Mesenchymal stem cell of adipose (primary cell): ENCODE measurements around a stretch of chr1.

DNA sequence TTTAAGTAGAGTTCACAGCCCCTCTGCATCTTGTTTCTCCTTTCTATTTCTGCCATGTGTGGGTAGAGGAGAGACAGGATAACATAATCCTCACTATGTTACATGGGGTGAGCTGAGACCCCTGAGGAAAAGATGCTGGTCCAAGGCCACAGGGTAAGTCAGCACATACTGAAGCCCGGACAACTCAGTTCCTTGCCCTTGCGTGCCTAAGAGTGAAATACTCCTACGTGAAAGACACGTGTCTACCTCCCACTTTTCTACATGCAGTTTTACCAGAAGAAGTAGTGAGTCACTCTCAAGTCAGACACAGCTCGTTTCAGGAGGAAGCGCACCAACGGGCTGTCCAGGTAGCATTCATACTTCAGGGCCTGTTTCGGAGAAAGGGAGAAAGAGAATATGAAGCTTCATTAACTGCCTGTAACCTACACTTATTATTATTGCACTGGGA, 32.2 kb upstream of the PPP1R15B start:
- CAGE, long polyA plus RNA: no peak

GRCh38 chr1:204544375-204544814, 28.2 kb downstream of the MDM4 start:
- CAGE, long polyA plus RNA: no peak

- CAGE, long polyA plus RNA: no peak
Observed at GRCh38 chr1:204677875-204678081, 7.8 kb downstream of the LRRN2 start.

GRCh38 chr1:204821476-204821805, 7.0 kb upstream of the NFASC start:
- CAGE, long polyA plus RNA: no peak

DNA sequence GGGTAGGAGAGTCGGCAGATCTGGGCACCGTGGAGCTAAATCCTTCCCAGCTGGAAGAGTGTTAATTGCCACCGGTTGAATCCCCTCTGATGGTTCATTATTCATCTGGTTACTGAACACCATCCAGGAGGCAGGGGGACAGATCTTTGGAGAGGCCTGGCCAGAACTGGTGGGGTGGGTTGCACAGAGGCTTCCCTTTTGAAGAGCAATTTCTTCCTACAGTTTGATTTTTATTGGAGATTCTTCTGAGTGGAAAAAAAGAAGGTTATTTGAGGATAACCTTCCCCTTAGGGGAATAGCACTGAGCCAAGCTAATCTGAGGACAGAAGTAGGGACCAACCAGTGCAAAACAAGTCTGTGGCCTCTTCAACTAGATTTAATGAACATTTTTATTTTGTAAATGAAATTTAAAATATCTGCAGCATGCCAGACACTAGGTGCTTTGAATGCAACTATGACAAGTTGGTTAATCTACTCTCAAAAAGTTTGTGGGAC, 50.4 kb downstream of the NFASC start:
- CAGE, long polyA plus RNA: no peak

- CAGE, long polyA plus RNA: no peak
Observed at GRCh38 chr1:204990534-204991097, 52.4 kb upstream of the CNTN2 start.

DNA sequence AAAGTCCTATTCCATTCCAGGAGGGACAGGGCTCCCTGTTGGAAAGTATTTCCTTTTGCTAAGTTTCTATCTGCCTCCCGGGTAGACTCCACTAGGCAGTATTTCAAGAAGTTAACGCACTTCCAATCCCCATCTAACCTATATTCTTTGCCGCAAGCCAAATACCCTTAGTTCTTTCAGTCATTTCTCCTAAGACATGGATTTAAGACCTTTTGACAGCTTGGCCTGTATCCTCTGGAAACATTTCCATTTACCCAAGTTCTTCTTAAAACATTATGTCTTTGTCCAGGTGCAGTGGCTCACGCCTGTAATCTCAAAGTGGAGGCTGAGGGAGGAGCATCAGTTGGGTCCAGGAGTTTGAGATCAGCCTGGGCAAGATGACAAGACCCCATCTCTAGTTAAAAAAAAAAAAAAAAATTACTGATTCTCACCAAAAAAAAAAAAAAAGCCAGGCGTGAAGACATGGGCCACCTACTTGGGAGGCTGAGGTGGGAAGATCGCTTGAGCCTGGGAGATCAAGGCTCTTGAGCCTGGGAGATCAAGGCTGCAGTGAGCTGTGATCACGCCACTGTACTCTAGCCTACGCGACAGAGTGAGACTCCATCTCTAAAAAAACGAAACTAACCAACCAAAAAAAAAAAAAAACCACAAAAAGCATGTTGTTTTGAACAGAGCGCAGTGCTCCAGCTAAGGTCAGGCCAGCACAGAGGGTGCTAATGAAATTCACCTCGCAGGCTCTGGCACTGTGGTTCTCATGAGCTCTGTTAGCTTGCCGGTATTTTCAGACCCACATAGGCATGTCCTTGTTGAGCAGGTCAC, 36.1 kb downstream of the NUAK2 start:
- CAGE, long polyA plus RNA: no peak

DNA sequence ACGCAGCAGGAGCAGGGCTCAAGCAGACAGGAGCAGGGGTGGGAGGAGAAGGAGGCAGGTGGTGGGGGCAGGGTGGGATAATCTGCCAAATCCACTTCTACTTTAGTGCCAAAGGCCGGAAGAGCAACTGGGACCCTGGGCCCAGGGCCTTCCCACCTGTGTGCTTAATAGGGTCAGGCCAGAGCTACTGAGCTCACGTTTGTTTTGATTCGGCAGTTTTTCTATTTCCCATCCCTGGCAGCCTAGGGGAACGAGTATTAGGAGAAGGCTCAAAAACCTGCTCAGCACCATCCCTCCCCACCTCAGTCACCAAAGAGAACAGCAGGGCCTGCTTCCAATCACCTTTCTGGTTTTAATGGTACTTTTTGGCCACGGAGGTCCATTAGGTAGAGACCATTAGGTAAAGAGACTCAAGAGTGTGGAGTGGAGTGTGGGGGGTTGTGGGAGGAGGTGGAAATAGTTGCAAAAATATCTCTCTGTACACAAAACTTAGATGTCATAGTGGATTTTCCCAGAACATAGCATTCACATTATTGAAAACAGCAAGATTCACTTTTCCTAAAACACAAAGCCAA, 19.7 kb downstream of the NUAK2 start:
- CAGE, long polyA plus RNA: no peak

DNA sequence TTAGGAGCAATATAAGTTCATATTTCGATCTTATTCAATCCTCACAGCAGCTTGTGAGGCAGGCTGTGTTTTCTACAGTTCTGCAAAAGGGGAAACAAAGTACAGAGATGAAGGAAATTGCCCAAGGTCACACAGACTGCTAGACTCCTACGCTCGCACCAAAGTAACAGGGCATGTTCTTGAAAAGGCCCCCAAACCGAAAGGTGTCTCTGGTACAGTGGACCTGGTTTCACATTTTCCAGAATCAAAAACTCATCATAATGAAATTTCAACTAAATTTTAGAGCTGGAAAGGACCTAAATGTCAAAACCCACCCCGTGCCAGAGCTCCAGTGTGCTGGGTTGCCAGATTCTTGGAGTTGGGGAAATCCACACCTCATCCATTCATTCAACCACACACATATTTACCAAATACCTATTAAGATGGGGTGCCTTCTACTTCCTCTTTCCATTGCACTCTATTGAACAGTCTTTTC, 922 bp downstream of the NUAK2 start:
- CAGE, long polyA plus RNA: no peak

- CAGE, long polyA plus RNA: no peak
Observed at GRCh38 chr1:205449745-205451108, 5.6 kb downstream of the BLACAT1 start.

- CAGE, long polyA plus RNA: no peak
Observed at GRCh38 chr1:205451109-205451758, 4.6 kb downstream of the BLACAT1 start.

- CAGE, long polyA plus RNA: no peak
Observed at GRCh38 chr1:205515534-205516154, 11.2 kb downstream of the CDK18 start.

DNA sequence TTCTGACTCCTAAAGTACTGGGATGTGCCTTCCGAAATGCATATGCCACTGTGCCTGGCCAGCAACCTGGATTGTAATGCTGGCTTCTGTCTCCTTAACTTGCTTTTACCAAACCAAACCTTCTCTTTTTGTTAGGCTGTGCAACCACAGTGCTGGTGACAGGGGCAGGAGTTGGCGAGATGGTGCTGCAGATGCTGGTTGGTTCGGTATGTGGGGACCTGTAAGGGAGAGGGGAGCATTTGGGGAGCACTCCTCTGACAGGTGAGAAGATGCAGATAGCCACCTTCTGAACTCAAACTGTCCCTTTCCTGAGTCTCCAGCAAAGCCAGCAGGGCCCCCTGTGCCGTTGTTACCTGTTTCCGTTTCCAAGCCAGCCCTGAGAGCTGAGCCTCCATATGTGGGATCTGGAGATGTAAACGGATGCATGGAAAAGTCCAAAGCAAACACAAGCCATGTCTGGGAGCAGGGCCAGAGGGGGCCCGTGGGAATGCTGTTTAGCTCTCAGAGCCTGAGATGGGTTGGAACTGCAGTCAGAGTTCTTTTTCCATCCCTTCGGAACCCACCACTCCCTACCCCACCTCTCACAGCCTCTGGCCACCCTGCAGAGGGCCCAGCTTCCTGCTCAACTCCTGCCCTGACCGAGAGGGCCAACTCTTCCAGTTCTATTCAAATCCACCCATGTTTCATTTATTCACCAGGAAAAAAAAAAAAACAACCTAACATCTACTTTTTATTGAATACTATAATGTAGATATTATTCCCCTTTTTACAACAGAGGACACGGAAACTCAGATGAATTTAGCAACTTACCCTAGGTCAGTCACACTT, 29.0 kb downstream of the MFSD4A start:
- CAGE, long polyA plus RNA: no peak

GRCh38 chr1:205610865-205611891, 20.6 kb downstream of the ELK4 start:
- CAGE, long polyA plus RNA: no peak

GRCh38 chr1:205672952-205673622, 7.2 kb downstream of the SLC45A3 start:
- CAGE, long polyA plus RNA: no peak

GRCh38 chr1:205857770-205858488, 8.0 kb upstream of the PM20D1 start:
- CAGE, long polyA plus RNA: no peak

GRCh38 chr1:206041518-206042142, 11.3 kb upstream of the RHEX start:
- CAGE, long polyA plus RNA: no peak

GRCh38 chr1:206579615-206580616, 32.3 kb downstream of the EIF2D start:
- CAGE, long polyA plus RNA: no peak

DNA sequence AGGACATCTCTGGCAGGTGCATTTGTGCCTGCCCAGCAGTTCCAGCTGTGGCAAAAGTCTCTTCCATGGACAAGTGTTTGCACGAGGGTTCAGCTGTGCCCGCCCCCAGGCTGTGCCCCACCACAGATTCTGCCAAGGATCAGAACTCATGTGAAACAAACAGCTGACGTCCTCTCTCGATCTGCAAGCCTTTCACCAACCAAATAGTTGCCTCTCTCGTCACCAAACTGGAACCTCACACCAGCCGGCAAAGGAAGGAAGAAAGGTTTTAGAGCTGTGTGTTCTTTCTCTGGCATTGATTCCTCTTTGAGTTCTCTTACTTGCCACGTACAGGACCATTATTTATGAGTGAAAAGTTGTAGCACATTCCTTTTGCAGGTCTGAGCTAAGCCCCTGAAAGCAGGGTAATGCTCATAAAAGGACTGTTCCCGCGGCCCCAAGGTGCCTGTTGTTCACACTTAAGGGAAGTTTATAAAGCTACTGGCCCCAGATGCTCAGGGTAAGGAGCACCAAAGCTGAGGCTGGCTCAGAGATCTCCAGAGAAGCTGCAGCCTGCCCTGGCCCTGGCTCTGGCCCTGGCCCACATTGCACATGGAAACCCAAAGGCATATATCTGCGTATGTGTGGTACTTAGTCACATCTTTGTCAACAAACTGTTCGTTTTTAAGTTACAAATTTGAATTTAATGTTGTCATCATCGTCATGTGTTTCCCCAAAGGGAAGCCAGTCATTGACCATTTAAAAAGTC, 25.0 kb downstream of the EIF2D start:
- CAGE, long polyA plus RNA: no peak

- CAGE, long polyA plus RNA: no peak
Observed at GRCh38 chr1:206672084-206672724, 12.5 kb upstream of the MAPKAPK2 start.